Mesenchymal stem cell of adipose (primary cell): ENCODE measurements around the genes METTL4 and SMCHD1.

GRCh38 chr18:109025-109584 lies 49.3 kb upstream of the USP14 start:
- CAGE, long polyA plus RNA = no peak

DNA sequence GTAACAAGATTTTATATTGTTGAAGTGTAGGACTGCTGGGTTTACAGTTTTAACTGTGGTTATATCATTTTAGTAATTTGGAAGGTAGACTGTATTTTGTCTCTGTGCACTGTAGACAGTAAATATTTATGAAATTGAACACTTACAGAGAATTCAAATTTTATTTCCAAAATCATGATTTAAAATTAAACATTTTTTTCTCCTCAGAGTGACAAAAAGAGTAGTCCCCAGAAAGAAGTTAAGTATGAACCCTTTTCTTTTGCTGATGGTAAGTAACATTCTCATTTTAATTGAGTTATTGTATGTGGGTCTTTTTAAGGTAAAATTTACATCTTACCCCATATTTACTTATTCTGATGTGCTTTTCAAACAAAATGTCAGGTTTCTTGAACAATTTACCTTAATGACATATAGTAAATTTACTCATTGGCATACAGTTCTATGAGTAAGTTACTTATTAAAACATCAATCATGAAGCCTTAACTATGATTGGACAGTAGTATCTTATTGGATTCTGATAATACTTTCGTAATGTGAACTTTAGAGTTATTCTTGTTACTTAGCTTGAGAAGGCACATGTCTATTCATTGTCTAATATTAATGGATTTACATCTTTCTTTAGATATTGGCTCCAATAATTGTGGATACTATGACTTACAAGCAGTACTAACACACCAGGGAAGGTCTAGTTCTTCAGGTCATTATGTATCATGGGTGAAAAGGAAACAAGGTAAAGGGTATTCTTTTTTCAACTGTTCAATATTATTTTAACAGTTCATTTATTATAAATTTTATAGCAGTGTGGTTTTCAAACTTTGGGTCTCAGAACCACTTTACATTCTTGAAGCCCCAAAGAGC lies 51.6 kb downstream of the USP14 start:
- CAGE, long polyA plus RNA = no peak

- CAGE, long polyA plus RNA = no peak
These were observed 94.0 kb upstream of the THOC1 start for GRCh38 chr18:361980-362208.

DNA sequence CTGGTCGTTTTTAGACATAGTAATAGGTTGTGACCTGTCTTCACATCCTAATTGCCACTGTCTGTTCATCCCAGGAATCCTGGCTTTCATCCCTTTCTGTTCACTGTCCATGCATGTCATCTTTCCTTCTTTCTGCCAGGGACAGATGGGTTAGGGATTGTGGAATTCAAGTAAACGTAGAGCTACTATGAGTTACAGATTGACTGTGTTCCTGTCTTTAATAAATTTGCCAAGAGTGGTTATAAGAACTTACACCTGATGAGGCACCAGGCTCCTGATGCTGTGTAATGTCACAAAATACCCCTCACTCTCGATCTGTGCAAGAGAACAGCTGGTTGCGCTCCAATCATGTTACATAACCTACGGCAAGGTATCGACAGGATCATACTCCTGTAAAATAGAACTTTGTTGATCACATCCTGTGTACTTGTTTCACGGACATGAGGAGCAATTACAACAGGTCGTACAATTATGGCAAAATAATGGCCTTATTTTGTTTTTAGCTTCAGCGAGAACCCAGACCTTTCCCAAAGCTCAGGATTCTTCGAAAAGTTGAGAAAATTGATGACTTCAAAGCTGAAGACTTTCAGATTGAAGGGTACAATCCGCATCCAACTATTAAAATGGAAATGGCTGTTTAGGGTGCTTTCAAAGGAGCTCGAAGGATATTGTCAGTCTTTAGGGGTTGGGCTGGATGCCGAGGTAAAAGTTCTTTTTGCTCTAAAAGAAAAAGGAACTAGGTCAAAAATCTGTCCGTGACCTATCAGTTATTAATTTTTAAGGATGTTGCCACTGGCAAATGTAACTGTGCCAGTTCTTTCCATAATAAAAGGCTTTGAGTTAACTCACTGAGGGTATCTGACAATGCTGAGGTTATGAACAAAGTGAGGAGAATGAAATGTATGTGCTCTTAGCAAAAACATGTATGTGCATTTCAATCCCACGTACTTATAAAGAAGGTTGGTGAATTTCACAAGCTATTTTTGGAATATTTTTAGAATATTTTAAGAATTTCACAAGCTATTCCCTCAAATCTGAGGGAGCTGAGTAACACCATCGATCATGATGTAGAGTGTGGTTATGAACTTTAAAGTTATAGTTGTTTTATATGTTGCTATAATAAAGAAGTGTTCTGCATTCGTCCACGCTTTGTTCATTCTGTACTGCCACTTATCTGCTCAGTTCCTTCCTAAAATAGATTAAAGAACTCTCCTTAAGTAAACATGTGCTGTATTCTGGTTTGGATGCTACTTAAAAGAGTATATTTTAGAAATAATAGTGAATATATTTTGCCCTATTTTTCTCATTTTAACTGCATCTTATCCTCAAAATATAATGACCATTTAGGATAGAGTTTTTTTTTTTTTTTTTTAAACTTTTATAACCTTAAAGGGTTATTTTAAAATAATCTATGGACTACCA lies 15.4 kb downstream of the TYMS start:
- CAGE, long polyA plus RNA = no peak

DNA sequence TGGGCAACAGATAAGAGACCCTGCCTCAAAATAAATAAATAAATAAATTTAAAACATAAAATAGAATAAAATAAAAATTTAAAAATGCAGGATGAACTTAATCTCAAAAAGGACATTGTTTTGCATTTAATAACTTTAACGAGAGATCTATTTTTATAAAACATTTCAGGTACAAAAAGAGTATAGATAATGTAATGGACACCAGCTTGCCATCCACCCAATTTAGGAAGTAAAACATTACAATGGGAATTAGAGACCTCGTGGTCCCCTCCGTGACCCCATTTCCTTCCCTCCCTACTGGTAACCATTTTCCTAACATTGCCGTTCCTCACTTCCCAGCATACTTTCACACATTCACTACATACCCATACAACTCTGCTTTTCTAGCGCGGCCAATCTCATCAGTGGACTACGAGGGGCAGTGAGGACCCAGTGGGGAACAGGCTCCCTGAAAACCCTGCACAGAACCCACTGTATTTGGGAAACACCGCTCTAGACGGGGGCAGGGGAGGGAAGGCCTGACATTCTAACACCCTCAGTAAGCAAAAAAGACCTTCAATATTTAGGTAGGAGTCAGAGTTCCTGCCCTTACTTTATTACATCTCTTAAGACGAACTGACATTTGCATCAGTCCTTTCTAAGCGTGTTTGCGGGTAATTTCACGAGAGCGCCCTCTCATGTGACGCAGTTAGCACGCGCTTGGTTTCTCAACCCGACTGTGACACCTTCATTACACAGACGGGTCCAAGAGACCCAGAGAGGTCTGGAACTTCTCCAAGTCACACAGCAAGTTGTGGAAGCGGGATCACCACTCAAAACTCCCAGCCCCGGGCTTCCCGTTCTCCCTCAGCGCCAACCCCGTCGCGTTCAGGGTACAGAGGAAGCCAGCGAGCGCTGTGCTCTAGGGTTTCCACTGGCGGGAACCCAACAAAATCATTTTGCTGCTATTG lies 1.0 kb downstream of the ENOSF1 start:
- CAGE, long polyA plus RNA = no peak

DNA sequence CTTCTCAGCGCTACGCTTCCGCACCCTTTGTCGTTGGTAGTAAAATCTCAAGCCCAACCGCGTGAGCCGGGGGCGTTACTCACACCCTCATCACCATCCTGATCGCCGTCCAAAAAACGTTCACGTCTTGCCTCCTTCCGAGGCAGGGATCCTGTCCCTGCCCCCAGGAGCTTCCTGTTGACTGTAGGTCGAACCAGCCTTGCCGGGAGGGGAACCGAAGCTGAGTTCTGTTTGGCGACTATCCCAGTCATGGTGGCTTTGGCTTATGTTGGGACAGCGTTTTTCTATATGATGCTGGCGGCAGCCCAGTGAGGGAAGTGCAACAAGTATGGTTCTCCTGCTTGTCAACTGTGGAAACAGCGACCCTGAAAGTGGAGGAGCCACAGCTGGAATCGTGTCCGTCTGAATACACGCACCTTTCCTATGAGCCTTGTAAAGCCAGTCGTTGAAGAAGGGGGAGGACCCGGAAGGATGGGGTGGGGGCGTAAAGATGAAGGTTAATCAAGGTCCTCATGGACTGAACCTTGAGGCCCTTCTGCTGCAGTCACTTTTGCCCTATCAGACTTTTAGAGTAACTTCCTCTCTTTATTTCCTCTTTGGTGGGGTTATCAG lies 887 bp upstream of the YES1 start:
- CAGE, long polyA plus RNA = no peak

DNA sequence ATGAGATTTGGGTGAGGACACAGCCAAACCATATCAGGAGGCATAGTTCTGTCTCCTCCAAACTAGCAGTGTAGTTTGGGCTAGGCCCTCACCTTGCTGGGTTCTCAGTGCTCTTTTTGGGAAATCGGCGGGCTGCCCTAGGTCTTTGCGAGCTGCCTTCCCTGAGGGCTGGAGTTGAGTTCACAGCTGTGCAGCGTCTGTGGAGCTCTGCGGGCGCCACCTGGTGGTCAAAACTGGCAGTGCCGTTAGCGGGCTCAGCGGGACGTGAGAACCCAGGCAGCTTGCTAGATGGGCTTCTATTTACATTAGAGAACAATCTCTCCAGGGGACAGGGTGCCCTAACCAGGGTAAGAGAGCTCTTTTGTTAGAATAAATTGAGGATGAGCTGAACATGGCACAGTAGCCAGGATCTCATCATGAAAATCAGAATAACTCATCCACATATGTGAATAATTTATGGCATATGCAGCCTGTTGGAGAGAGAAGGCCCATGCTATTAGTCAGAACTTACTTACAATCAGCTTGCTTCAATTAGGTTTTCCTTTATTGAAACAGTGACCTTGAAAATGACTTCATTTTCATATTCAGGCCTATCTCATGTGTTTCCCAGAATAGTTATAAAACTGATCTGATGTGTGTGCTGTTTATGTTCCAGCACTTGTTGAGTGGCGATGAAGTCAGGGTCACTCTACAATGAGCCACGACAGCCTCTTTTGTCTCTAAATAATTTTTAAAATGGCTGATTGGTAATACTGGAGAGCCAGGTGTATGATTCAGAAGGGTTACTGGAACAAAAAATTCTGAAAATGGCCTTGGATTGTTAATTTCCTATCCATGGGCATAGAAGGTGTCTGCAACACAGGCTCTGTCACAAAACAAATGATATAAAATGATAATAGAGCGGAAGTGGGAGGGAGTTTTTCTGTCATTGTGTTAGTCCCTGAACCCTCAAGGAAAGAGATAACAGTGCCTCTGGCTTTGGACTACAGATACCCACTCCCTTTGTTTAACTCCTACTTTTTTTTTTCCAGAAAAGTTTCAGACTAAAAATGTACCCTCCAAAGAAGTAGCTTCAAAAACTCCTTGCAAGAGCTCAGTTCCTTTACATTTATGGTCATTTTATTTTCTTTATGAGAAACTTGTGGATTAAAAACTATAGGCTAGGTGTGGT lies 27.6 kb upstream of the YES1 start:
- CAGE, long polyA plus RNA = no peak

DNA sequence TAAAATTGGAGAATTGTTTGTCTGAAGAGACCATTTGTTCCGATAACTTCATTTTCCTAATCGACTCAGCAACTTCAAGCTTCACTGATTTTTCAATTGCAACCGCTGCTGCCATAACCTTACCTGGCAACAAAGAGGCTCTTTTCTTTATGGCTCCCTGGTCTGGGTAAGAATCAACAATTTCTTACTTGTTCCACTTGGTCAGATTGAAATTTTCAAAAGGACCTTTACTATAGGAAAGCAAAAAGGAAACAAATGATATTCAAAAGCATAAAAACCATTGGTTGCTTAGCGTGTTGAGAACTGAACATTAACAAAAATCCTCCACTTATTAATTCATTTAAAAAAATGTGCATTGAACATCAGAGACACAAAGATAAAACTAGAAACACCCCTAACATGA lies 24.2 kb downstream of the ADCYAP1 start:
- CAGE, long polyA plus RNA = no peak

DNA sequence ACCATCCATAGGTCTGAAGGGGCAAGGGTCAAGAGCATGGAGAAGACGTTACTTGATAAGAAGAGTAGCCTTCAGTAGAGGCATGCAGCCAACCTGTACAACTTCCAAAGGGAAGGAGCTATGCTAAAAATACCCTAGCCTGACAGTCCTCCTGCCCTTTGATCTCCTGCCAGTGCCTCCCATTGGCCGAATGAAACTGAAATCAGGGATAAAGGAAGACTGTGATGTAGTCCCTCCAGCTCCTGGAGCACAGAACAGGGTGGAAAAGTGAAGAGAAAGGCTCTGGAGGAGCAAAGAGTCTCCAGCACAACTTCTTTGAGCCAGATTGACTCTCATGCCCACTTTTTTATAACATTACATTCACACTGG lies 487.4 kb downstream of the ADCYAP1 start:
- CAGE, long polyA plus RNA = no peak

- CAGE, long polyA plus RNA = no peak
These were observed at the start of gene METTL4 for GRCh38 chr18:2570653-2571774. Gene METTL4, minus strand, starts transcription at chr18:2571505.

DNA sequence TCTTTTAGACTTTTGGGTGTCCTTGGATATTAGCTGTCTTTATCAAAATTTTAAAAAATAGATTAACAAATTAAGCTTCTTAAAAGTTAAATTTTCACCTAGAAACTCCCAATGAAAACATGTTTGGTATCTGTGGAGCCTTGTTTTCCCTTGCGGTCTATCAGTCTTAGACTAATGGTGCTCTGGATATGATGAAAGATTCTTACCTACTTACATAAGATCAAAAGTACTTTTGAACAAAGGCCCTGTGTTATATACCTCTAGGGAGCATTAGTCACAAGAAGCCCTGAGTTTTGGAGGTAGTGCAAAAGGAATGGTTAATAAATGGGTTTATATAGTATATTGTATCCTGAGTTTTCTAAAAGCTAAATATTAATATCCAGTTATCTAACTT lies 18.0 kb downstream of the NDC80 start:
- CAGE, long polyA plus RNA = no peak

- CAGE, long polyA plus RNA = no peak
These were observed 35.0 kb downstream of the NDC80 start for GRCh38 chr18:2606340-2606697.

DNA sequence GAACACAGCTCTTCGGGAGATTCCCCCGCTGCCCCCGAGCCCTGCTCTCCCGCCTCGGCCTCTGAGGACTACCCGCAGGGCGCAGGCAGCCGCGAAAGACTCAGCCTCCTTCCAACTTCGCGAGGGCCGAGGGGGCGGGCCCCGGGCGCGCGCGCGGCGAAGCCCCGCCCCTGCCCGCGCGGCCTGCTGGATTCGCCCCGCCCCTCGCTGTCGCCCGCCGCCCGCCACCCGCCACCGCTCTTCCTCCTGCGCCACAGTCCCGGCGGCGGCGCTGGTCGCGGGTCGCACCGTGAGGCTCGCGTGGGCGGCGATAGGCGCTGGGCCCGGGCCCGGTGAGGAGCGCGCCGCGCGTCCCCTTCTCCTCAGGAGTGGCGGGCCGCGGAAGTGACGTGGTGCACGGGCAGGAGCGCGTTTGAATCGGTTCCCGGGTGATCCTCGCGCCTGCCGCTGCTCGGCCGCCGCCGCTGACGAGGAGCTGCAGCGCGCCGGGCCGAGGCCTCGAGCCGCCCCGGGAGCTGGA lies at the start of gene SMCHD1:
TSS of gene SMCHD1 (plus strand) at position 254 of the 520 bp plus-strand sequence.
- CAGE, long polyA plus RNA = no peak

DNA sequence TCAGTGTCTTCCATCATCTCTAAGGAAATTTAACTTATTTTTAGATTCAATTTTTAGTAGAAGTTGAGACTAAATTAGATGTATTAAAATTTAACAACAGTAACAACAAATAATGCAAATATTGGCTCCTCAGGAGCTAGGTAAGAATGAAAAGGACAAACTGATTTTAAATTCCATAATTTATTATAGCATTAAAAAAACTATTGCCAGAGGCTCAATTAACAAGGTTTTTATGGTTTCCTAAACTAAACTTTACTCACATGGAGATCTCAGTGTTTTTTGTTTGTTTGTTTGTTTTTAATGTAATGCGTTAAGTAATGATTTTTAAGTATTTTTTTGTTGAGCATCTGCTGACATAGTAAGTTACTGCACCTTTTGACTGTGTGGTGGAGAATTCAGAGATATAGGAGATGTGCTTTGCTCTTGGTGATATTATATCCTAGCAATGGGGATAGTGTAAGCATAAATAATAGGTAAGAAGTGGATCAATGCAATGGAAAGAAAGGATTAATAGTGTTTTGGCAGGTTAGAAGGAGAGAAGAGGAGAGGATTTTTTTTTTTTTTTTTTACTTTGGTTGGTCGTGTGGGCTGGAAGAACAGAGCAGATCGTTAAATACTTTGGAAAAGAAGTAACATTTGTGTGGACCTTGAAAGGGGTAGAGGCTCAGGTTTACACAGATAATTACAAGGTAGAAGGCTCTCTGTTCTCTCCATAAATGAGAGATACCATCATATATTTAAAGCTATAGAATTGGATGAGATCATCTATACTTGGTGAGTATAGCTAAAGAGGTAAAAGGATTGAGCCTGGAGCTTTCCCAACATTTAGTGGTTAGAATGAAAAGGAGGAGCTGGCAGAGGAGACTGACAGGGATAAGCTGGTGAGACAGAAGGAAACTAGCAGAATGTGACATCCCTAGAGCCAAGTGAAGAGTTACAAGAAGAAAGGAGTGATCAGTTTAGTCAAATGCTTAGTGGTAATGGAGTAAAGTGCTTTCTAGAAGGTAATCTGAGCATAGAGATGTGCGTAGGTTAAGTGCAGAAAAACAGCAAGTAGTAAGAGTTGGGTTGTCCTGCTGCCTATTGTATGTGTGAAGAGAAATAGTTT lies 48.9 kb downstream of the SMCHD1 start:
- CAGE, long polyA plus RNA = no peak

DNA sequence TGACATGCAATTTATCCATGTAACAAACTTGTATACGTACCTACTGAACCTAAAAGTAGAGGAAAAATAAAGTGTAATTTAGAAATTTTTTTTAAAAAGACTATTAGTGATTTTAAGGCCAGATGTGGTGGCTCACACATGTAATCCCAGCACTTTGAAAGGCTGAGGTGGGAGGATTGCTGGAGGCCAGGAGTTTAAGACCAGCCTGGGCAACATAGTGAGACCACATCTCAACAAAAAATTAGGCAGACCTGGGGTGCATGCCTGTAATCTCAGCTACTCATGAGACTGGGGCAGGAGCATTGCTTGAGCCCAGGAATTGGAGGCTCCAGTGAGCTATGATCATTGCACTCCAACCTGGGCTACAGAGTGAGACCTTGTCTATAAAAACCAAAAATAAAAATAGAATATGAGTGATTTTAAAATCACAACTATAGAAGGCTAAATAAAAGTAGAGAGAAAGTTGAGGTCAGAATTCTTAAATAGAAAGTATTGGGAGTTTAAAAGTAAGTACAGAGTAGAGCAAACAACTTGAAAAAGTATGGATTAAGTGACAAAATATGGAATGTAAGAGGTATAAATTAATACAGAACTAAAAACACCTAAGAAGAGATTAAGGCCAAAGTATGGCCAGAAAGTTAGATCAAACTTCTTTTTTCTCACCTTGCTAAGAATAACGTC lies 81.9 kb downstream of the SMCHD1 start:
- CAGE, long polyA plus RNA = no peak

GRCh38 chr18:2780642-2781204 lies 66.1 kb upstream of the EMILIN2 start:
- CAGE, long polyA plus RNA = no peak

DNA sequence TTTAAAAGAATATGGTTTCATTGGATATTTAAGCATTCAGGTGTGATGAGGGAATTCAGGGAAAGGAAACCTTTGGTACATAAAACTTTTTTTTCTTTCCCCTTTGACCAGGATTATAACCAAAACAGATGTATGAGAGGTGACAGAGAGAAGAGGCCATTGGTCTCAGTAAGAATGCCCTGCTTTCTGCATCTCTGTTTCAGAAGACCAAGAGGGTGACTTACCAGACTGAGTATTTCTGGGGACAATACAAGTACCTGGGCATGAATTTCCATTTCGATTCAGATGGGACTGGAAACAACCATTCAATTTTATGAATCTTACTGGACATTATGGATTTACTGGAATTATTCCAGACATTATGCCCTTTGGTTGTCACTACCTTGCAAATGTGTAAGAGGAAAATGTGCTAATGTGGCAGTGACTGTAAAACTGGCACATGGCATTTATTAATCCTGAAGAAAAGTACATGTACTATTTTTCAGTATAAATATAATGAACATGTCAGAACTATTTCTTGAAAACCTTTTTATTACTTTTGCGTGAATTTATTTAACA lies 44.3 kb upstream of the EMILIN2 start:
- CAGE, long polyA plus RNA = no peak

GRCh38 chr18:2843062-2843583 lies 3.7 kb upstream of the EMILIN2 start:
- CAGE, long polyA plus RNA = no peak

GRCh38 chr18:2853940-2854666 lies 7.3 kb downstream of the EMILIN2 start:
- CAGE, long polyA plus RNA = no peak

- CAGE, long polyA plus RNA = no peak
These were observed 78.2 kb downstream of the EMILIN2 start for GRCh38 chr18:2924831-2925619.